AG08470 (cell line): ENCODE results near the genes ZNF853 and RSPH10B2.

GRCh38 chr7:6249188-6249986 lies 23.0 kb downstream of the CYTH3 start:
- RRBS = no CpG with 5 or more reads among the region's 8 CpGs

GRCh38 chr7:6479036-6479532 lies 4.9 kb downstream of the KDELR2 start:
- RRBS = no CpG with 5 or more reads among the region's 10 CpGs

DNA sequence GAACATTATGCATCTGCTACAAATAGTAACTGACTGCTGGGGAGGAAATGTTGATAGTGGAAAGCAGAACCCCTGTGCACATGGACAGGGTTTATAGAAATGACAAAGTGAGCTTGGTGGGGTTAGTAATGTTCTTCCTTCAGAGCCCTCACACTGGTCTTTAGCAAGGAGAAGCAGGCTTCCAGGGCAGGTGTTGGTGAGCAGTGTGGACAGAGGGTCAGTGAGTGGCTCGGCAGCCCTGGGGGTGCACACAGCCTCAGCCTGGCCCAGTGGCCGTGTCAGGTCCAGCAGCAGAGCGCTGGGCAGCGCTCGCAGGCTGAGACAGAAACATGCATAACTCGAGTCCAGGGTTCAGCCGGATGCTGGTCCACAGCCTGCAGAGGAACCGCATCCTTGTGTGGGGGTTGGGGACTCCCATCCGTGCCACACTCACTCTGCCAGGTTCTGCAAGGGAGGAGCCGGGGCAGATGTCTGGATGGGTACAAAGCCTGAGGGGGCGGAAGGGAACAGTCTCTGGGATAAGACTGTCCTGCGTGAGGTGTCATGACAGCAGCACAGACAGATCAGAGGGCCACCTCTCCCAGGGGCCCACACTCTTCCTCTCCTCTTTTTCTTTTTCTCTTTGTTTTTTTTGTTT lies 10.9 kb upstream of the ZNF853 start:
- RRBS = 80% methylated on average over 3 of the region's 12 CpGs

- RRBS = 4% methylated on average over 20 of the region's 105 CpGs
Measured at GRCh38 chr7:6614921-6615820, at the start of gene ZNF853. TSS of gene ZNF853 (plus strand) at chr7:6615610.

GRCh38 chr7:6639792-6640997 lies 3.1 kb downstream of the ZNF316 start:
- RRBS = no CpG with 5 or more reads among the region's 31 CpGs

- RRBS = 87% methylated on average over 7 of the region's 32 CpGs
Measured at GRCh38 chr7:6642551-6643643, 5.8 kb downstream of the ZNF316 start.

- RRBS = no CpG with 5 or more reads among the region's 8 CpGs
Measured at GRCh38 chr7:6724906-6725324, 18.2 kb upstream of the ZNF12 start.

- RRBS = no CpG with 5 or more reads among the region's 42 CpGs
Measured at GRCh38 chr7:6753922-6754502, at the start of gene RSPH10B2. TSS of gene RSPH10B2 (plus strand) at chr7:6754103.

GRCh38 chr7:6827043-6827530 lies 1.0 kb upstream of the CCZ1B start:
- RRBS = no CpG with 5 or more reads among the region's 15 CpGs

- RRBS = no CpG with 5 or more reads among the region's 8 CpGs
Measured at GRCh38 chr7:7201982-7202393, 19.6 kb downstream of the C1GALT1 start.

- RRBS = no CpG with 5 or more reads among the region's 1 CpG
Measured at GRCh38 chr7:7228866-7229333, 46.6 kb downstream of the C1GALT1 start.

DNA sequence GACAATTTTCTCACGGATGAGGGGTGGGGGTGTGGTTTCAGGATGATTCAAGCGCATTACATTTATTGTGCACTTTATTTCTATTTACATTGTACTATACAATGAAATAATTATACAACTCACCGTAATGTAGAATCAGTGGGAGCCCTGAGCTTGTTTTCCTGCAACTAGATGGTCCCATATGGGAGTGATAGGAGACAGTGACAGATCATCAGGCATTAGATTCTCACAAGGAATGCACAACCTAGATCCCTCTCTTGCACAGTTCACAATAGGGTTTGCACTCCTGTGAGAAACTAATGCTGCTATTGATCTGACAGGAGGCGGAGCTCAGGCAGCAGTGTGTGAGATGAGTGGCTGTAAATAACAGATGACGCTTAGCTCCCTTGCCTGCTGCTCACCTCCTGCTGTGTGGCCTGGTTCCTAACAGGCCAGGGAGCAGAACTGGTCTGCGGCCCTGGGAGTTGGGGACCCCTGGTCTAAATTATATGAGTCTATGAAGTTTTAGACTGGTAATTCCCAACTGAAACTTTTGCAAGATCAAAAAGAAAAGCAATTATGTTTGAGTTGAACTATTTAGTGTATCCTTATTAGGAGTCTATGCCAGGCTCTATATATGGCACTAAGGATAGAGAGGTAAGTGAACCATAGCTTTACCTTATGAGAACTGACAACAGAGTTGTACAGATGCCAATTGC lies 3.9 kb downstream of the MIOS start:
- RRBS = no CpG with 5 or more reads among the region's 6 CpGs

GRCh38 chr7:7639805-7640268 lies 715 bp upstream of the UMAD1 start:
- RRBS = no CpG with 5 or more reads among the region's 24 CpGs

GRCh38 chr7:7795272-7795723 lies 76.9 kb upstream of the RPA3 start:
- RRBS = no CpG with 5 or more reads among the region's 1 CpG

DNA sequence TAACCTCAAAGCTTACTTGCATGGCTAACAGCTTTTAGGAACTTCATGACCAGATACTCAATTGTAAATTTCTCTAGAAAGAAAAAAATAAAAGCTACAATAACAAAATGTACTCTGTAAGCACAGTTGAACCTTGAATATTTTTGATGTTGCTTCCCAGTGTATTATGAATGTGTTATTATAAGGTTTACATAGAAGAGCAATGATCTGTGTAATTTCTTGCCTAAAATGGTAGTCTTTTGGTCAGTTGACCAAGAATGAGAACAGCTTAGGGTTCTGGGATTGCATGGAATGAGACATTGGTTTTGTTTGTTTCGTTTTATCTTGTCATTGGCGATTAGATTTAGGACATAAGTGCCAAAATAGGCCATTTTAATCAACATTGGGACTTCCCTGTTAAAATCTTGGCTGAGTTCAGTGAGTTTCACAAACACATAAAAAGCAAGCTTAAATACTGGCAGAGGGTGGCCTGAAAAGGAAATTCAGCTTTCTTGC lies 49.2 kb upstream of the GLCCI1 start:
- RRBS = no CpG with 5 or more reads among the region's 2 CpGs

DNA sequence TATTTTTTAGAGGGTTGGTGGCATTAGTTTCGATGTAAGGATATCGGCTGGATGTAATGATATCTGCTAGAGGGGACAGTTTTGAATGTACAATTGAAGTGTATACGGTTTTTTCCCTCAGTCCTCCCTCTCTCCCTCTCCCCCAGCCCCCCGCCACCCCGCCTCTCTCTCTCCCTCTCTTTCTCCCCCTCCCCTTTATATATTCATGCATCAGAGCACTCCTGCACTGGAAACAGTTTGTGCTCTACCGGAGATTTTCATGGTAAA lies 1.6 kb downstream of the GLCCI1 start:
- RRBS = no CpG with 5 or more reads among the region's 6 CpGs

- RRBS = no CpG with 5 or more reads among the region's 13 CpGs
Measured at GRCh38 chr7:8176097-8177138, 85.5 kb downstream of the ICA1 start.

DNA sequence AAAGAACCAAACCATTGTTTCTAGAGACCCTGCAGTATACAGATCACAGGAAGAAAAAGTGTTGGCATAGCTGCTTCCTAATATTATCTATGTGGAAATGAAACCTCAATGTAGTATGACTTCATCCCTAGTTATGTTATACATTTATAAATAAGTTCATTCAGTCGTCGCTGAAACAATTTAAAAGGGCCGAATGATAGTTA lies 867 bp upstream of the ICA1 start:
- RRBS = no CpG with 5 or more reads among the region's 3 CpGs

DNA sequence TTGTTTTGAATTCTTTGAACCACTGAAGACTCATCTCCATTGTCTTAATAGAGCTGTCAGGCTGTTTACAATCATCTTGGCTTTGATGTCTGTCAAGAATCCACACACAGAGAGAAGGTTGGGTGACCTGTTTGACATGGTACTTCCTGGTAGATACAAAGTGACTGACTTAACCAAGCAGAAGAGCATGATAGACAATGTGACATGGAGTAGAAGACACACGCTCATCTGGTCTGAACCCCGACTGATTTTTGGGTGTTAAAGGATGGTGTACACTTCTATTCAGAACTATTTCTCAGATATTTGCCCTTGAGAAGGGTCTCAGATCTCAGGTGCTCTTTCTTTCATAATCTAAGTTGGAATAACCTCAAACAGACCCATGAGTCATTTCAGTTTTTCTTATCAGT lies 46.5 kb upstream of the NXPH1 start:
- RRBS = no CpG with 5 or more reads among the region's 2 CpGs